Right cardiac atrium (tissue), 1 donor: ENCODE data around the gene ASPG.

DNA sequence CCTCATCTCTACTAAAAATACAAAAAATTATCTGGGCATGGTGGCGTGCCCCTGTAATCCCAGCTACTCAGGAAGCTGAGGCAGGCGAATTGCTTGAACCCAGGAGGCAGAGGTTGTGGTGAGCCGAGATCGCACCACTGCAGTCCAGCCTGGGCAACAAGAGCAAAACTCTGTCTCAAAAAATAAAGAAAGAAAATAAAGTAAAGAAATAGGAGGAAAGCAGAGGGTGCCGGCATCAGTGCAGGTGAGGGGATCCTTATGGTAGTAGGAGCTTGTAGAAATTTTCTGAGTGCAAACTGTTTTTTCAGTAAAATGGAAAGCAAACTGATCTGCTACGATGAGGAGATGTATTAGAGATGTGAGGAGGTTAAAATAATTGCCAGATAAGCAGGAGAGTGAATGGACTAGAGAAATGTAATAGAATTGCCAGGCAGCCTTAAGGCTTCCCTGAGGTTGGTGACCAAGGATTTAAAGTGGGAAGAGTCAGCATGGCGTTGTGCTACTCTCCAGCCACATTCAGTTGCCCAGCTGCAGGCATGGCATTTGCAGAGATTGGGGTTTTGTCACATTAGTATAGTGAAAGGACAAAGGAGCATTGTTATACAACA is 31.5 kb downstream of the MARK3 start:
- PRO-cap = no peak

DNA sequence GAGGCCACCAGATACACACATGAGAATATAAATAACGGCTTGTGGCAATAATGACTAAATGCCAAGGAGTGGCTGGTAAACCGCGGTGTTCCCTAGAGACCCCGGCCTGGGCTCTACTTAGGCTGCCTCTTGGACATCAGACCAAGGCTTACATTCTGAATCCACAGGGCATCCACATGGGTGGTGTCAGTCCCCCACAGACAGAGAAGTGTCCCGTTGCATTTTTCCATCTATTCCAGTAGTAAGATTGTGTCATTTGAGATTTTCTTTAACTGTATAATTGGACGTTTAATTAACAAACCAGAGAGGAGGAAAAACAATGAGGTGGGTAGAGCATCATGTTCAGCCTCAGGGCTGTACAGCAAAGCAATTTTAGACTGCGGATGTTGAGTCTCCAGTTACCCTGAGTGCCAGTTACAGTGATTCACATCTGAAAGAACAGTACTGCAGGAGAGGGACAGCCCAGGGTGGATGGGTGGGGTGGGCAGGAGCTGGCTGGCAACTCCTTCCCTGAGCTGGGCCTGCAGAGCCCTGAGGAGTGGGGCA is 20.5 kb downstream of the CKB start:
- PRO-cap = no peak

DNA sequence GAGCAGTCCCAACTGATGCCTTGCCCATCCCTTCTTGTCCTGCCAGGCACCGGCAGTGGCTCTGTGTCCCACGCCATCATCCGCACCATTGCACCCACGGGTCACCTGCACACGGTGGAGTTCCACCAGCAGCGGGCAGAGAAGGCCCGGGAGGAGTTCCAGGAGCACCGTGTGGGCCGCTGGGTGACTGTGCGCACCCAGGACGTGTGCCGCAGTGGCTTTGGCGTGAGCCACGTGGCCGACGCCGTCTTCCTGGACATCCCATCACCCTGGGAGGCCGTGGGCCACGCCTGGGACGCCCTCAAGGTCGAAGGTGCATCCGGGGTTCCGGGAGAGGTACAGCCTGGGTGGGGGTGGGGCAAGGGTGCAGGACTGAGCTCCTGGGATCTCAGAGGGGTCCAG is 3.5 kb downstream of the TRMT61A start:
- PRO-cap = no peak

DNA sequence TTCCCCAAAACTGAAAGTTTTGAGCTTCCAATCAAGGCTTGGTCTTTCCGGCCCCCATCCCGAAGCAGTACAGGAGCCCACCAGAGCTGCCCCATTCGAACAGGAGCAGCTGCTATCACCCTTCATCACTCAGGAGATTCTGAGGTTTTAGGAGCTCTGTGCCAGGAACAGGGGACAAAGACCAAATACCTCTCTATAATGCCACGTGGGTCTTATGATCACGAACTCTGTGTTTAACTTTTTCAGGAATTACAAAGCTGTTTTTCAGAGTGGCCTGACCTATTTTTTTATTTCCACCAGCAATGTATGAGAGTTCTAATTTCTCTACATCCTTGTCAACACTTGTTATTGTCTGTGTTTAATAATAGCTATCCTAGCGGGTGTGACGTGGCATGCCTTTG is 21.6 kb downstream of the COA8 start:
- PRO-cap = no peak

GRCh38 chr14:103698738-103699080 is 16.5 kb downstream of the XRCC3 start:
- PRO-cap = no peak

- PRO-cap = no peak
These were observed 24.4 kb downstream of the ZFYVE21 start for GRCh38 chr14:103739651-103740672.

DNA sequence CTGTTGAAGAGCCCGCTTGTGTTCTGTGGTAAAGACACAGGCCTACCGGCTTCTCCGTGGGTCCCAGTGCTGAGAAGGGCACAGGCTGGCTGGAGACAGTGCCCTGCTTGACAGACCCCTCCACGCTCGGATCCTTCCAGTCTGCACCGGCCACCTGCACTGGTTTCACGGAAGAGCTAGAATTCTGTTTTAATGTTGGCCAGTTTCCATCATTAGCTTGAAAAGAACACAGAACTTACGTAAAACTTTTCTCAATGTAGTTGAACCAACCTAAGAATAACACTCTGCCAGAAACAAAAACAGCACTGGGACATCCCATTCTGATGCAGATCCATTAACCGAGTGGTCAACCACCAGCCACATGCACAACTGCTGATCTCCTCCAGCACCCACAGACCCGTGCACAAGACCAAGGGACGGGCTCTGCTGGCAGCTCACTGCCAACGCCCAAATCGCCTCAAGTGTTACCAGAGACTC is 27.0 kb downstream of the ZFYVE21 start:
- PRO-cap = no peak

- PRO-cap = no peak
These were observed 14.9 kb upstream of the PPP1R13B start for GRCh38 chr14:103862297-103862647.

- PRO-cap = no peak
These were observed 29.9 kb downstream of the ATP5MJ start for GRCh38 chr14:103891136-103892111.

GRCh38 chr14:103931489-103931960 is 3.3 kb downstream of the TDRD9 start:
- PRO-cap = no peak

DNA sequence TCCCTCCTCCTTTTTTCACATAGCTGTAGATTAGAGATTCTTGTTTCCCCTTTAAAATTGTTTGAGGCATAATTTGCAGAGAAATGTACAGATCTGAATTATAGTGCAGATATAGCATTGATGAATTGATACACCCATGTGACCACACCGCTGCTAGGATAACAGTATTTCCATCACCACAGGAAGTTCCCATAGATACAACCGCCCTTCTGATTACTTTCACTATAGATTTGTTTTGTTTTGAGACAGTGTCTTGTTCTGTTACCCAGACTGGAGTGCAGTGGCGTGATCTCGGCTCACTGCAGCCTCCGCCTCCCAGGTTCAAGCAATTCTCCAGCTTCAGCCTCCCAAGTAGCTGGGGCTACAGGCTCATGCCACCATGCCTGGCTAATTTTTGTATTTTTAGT is 8.8 kb upstream of the ASPG start:
- PRO-cap = no peak

DNA sequence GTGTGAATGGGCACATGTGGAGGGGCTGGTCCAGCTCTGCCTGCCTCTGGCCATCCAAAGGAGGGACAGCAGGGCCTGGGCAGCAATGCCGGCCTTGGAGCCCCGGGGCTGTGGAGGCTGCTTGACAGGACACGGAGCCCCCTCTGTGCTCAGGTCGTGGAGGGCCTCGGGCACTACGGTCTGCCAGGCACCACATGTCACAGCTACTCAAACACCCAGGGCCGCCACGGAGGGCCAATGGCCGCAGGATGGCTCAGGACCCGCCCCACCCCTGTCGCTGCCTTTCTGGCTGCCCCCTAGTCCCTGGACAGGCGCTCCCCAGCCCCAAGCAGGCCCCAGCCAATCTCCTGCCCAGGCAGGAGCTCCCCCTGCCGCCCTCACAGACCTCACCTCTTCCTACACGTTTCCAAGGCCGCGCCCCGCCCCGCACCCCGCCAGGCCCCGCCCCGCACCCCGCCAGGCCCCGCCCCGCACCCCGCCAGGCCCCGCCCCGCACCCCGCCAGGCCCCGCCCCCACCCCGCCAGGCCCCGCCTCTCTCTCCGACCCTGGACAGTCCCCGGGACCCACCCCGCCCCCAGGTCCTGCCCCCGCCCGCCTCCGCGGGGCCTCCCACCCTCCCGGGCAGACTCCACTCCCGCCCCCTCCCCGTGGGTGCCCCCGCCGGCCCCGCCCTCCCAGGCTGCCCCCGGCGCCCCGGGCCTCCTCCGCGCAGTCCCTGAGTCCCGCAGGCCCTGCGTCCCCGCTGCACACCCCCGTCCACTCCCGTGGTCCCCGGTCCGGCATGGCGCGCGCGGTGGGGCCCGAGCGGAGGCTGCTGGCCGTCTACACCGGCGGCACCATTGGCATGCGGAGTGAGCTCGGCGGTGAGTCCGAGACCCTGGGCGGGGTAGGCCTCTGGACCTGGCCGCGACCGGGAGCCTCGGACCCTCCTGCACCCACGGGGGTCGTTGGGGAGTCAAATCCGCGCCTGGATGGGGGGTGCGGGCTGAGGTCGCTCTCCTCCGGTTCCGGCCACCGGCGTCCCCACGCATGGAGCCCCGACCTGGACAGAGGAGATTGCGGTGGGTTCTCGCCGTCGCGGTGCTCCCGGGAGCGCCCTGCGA is at the start of gene ASPG:
Gene ASPG, plus strand, starts transcription at position 712 of the 1,104 bp plus-strand sequence.
- PRO-cap = bidirectional peak, plus-strand start at position 712 of the sequence, minus-strand start at position 287 of the sequence

- PRO-cap = no peak
These were observed 768 bp downstream of the ASPG start for GRCh38 chr14:104086245-104086690.

GRCh38 chr14:104150190-104150555 is 11.8 kb downstream of the KIF26A start:
- PRO-cap = no peak

DNA sequence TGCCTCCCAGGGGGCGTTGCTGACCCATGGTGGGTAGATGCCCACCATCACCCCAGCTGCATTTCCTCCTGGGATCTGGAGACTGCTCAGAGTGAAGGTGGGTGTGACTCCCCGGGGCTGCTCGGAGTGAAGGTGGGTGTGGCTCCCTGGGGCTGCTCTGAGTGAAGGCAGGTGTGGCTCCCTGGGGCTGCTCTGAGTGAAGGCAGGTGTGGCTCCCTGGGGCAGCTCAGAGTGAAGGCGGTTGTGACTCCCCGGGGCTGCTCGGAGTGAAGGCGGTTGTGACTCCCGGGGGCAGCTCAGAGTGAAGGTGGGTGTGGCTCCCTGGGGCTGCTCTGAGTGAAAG is 86.7 kb downstream of the KIF26A start:
- PRO-cap = no peak

GRCh38 chr14:104225443-104226331 is 87.3 kb downstream of the KIF26A start:
- PRO-cap = no peak

- PRO-cap = no peak
These were observed 156.3 kb downstream of the KIF26A start for GRCh38 chr14:104294754-104295044.

DNA sequence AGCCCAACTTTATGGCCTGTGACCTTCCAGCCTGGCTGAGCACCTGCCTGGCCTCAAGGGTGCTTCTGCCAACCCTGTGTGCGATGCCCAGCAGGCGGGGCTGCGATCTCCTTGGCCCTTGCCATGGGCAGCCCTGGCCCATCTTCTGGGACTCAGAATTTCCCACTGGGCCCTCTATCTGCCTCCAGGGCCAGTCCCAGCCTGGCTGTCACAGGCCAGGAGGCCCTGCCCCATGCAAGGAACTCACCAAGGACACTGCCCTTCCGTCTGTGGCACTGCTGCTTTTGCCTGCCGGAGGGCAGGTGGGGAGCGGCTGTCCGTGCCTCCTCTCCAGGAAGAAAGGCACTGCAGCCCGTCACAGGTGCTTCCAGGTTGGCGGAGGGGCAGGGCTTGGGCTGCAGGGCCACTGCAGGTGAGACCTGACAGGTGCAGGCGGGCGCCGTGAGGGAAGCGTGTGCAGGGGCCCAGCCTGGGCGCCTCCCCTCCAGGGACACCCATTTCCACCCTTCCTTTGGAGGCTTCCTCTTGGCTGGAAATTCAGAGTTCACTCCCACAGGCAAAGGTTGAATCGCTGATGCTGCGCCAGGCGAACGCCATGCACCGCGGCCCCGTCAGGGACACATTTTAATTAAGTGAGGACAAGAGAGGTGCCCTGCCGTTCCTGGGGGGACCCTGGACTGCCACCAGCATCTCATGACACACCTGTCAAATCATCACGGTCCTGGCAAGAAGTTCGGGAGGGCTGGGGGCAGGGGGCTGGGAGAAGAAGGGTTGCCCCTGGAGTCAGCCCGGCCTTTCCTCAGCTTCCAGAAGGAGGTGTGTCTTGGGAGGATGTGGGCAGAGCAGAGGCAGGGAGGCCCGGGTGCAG is 178.0 kb downstream of the KIF26A start:
- PRO-cap = no peak

DNA sequence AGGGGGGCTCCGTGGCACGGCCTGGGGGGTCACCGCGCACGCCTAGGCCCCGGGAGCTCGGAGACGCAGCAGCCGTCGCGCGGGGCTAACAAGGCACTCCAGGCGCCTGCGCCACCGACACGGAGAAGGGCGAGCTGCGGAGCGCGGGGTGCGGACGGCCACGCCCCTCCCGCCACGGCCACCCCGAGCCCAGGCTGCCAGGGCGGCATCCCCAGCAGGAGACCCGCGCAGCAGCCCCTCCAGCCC is 117.7 kb upstream of the C14orf180 start:
- PRO-cap = no peak

GRCh38 chr14:104563078-104563932 is 16.3 kb upstream of the C14orf180 start:
- PRO-cap = no peak